ENCODE results near the gene THUMPD2.

- RRBS, 2 experiments = no CpG with 5 or more reads among the region's 11 CpGs
Observed at GRCh38 chr2:39435036-39435589, 2.0 kb downstream of the MAP4K3 start.

- RRBS, 2 experiments = no CpG with 5 or more reads among the region's 4 CpGs
Observed at GRCh38 chr2:39492204-39492751, 55.2 kb upstream of the MAP4K3 start.

DNA sequence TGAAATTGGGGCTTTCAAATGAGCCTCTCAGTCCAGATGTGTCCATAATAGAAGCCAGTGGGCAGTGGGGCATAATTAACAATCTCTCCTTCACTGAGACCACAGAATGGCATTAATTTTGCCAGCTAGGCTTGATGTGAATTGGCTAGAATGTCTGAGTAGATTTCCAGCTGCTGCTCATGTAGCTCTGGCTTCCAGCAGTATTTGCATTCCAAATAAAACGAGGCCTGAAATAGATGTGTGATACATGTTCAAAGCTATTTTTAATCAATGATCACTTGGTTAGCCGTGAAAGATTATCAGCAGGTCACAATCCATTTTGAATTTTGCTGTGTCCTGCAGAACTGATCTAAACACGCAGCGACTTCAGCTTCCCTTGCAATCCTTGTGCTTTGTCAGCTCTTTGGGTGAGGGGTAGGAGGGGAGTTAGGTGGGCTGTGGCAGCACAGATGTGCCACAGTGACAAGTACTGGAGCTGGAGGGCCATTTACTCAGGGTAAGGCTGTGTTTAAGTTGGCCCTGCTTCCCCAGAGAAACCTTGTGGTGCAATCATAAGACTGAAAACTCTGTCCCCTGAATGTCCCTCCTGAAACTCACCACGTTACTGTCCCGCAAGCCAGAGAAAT is 56.9 kb upstream of the TMEM178A start:
- RRBS, 2 experiments = no CpG with 5 or more reads among the region's 6 CpGs

- RRBS, 2 experiments = no CpG with 5 or more reads among the region's 59 CpGs
Observed at GRCh38 chr2:39778516-39779456, at the start of gene THUMPD2. TSS of gene THUMPD2 (minus strand) at chr2:39779258.

- RRBS, 2 experiments = no CpG with 5 or more reads among the region's 1 CpG
Observed at GRCh38 chr2:40100950-40101600, 322.0 kb upstream of the THUMPD2 start.

DNA sequence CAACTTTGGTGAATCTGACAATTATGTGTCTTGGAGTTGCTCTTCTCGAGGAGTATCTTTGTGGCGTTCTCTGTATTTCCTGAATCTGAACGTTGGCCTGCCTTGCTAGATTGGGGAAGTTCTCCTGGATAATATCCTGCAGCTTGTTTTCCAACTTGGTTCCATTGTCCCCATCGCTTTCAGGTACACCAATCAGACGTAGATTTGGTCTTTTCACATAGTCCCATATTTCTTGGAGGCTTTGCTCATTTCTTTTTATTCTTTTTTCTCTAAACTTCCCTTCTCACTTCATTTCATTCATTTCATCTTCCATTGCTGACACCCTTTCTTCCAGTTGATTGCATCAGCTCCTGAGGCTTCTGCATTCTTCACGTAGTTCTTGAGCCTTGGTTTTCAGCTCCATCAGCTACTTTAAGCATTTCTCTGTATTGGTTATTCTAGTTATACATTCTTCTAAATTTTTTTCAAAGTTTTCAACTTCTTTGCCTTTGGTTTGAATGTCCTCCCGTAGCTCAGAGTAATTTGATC is 214.8 kb downstream of the SLC8A1 start:
- RRBS, 2 experiments = no CpG with 5 or more reads among the region's 7 CpGs

DNA sequence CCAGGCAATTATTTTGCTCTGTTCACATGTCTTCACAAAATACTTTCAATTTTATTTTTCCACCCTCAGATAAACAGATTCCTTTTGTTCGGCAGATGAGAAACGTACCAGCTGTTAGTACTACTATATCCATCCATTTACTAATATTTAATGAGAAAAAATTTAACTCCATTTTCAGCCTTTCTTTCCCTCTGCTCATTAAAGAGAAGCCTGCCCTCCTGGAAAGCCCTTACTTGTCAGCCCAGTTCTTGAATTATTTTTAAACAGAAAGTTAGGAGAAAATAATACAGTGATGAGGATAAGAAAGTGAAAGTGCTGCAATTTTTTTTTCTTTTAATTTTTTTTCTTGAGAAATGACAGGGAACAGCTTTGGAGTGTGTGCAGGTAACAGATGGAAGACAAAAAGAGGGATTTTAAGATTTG is 87.3 kb downstream of the SLC8A1 start:
- RRBS, 2 experiments = no CpG with 5 or more reads among the region's 2 CpGs

DNA sequence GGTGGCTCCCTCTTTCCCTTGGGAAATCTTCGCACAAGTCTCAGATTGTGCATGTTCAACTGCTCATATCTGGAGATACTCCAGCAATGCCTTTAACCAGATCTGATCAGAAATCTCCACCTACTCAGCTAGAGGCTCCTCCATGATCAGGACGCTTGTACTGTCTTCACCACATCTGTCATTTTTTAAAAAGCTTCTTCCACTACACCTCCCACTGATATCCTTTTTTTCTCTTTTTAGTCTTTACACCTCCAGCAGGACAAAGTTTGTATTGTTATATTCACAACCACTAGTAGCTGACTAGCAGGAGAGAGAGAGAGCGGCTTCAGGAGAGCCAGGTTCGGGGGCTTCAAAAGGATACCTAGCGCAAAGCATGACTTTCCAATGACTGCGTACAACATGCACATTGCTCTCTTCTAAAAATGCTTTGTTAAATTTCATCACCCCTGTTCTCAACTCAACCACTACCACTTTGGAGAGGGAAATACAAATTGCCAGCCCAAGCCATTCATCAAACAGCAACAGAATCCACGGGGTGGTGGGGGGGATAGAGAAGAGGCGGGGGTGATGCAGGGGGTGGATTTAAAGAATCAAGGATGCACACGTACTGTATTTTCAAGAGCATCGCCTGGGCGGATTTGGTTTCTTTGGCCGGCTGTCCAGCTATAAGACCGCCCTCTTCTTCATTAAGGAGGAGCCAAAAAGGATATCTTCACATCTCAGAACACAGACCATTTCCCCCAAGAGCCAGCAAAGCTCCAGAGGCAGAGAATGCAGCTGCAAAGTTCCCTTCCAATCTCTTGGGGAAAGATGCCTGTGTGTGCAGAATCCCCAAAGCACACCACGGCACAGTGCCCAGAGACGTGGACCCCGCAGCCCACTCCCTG is 1.2 kb downstream of the SLC8A1 start:
- RRBS, 2 experiments = no CpG with 5 or more reads among the region's 16 CpGs

DNA sequence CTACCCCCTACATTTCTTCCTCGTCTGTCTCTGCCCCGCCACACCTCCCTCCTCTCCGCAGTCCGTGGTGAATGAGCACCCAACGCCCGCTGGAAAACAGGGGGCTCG is 719 bp downstream of the SLC8A1 start:
- RRBS, 2 experiments = no CpG with 5 or more reads among the region's 7 CpGs

- RRBS, 2 experiments = no CpG with 5 or more reads among the region's 1 CpG
Observed at GRCh38 chr2:41079001-41079404, 627.1 kb upstream of the SLC8A1 start.

DNA sequence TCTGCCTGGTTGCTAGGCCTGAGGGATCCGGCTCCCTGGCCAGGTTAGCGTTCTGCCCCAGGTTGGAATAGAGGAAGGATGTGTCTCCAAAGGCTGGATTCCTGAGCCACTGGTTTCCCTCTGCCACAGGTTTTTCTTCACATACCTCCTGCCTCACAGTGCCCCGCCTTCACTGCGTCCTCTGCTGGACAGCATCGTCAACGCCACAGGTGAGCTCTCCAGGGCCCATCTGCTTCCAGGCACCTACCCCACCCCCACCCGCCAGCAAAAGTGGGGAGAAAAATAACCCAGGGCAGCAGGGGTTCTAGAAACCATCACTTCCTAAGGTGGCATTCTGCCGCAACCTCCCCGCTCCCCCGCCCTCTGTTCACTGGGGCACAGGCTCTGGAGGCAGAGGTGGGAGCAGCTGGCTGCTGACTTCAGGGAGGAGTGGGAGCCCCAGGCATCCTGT is 7.0 kb downstream of the PKDCC start:
- RRBS, 2 experiments = no CpG with 5 or more reads among the region's 10 CpGs

- RRBS, 2 experiments = no CpG with 5 or more reads among the region's 2 CpGs
Observed at GRCh38 chr2:42060649-42060955, 12.8 kb downstream of the PKDCC start.

DNA sequence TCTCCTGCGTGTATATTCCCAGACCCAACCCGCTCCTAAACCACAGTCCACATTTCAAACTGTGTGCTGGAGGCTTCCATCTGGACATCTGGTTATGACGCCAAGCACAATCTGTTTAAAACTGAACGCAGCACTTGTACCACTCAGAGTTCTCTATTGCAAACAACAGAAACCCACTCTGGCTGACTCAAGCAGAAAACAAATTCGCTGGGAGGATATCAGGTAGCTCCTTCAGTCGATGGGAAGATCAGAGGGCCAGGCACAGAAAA is 5.7 kb upstream of the EML4 start:
- RRBS, 2 experiments = no CpG with 5 or more reads among the region's 6 CpGs

DNA sequence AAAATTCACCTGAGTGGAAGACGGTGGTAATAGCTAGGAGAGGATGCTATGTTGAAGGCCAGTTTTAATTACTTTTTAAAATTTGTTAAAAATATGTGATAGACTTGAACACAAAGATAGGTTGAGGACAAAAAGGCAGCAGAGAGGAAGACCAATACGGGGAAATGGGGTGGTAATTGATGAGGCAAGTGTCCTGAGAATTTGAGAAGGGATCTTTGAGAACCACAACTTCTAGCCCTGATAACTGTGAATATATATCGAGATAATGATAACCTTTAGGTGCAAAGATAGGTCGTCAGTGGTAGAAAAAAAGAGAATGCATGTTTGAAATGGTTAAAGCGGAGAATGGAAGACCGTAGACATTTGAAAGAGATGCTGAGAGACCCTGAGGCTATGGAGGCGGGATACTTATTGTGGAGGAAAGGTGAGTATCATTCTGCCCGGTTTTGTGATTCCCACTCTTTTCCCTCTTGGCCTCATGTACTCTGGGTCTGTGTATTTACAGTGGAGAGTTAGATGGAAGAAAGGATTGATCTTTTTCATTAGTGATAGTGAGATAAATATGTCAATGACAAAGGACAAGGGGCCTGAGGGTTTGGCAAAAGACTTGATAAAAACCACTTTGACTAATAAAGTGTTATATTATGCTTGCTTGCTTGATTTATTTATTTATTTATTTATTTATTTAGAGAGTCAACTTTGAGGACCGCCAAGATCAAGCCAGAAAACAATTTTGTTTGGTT is 78.0 kb downstream of the EML4 start:
- RRBS, 2 experiments = no CpG with 5 or more reads among the region's 9 CpGs

DNA sequence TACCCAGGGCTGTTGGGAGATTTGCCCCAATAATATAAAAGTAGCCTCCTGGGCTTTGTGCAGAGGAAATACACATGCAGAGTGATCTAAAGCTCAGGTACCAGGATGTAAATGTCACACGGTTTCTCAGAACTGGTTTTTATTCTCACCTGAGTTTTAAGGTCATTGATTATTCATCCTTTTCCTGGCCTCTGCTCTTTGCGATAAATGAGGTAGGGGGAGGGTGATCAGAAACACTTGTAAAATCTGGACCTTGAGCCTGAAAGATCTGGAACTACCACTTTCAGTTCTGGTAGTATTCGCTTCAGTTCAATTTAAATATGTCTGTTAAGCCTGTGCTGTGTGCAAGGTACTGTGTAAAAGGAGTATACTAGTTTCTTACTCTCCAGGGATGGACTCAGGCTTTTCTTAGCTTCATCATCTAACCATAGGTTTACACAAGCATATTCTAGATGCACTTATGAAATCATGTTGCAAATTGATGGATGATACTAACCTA is 935 bp upstream of the COX7A2L start:
- RRBS, 2 experiments = no CpG with 5 or more reads among the region's 3 CpGs

DNA sequence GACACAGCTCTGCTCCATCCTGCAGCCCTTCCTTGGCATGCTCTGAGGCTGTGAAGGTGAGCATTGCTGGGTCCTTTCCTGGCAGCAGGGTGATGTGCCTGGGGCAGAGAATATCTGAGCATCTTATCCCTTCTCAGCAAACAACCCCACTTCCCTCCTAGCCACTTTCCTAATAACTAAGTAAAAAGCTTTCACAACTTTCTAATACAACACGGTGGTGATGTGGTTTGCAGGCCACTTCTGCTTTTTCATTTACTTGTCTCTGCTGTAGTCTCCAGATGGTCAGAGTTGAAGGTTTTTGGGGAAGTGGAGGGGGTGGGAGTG is 11.7 kb downstream of the OXER1 start:
- RRBS, 2 experiments = no CpG with 5 or more reads among the region's 1 CpG

DNA sequence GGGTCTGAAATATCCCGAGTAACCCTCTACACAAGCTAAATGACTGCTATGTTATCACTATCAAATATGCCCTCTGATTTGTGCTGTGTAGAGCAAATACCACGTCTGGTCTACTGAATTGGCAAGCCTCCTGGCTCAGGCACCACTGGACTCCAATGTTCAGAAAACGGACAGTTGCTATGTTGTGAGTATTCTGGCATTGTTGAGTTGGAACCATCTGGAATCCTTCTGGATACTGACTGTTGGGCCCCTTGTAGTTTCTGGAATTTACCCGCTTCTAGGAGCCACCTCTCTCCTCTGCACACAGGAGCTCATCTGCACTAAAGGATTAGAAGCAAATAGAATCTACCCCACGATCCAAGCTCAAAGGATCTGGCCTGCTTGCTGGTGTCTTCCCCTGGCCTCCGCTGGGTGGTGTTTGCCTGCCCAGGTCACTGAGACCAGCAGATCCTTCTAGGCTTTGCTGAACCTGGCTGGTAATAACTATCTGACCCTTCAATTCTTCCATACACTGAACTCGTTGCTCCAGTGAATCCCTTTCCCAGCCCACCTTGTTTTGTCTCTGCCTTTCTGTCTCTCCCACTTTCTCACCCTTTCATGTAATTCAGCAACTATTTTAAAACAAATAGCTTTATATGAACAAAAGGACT is 2.0 kb upstream of the HAAO start:
- RRBS, 2 experiments = no CpG with 5 or more reads among the region's 7 CpGs

DNA sequence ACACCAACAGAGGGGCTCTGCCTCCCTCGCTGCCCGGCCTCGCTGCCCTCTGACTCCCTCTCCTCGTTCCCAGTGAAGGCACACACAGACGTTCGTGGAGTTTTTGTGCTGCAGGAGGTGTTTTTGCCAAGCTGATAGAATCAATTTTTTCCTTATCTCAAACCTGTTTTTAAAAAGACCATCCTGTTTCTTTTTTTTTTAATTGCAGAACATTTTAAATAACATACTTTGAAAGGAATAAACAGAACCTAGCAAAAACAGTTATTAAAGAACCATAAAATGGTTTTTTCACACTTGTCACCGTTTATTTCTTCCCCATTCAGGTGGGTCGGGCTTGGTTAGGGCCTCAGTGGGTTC is 71.5 kb upstream of the HAAO start:
- RRBS, 2 experiments = 70 to 95% methylated on average over 2 of the region's 8 CpGs

- RRBS, 2 experiments = no CpG with 5 or more reads among the region's 2 CpGs
Observed at GRCh38 chr2:42906219-42906422, 113.7 kb upstream of the HAAO start.

GRCh38 chr2:42922632-42923539 is 130.5 kb upstream of the HAAO start:
- RRBS, 2 experiments = no CpG with 5 or more reads among the region's 6 CpGs

All from Panc1 (cell line).